NB4 (cell line): ENCODE results near the gene ZNF516.

DNA sequence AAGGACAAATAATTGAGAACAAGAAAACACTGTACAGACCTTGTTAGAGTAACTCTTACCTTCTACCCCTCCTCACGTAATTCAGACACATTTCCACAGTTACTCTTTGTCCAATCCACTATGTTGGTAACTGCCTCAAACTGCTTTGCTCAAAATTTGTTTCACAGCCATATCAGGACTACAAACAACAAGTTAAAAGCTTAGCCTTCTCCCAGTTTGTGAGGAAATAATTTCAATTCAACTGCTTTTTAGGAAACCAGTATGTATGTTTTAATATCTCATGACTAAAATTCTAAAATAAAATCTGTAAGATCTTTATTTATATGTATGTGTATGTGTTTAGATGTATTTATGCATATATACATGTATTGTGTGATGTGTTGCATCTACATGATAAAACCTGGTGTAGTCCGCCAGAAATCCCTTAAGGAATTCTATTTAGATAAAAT lies 8.9 kb upstream of the CYB5A start:
- RRBS, result no CpG with 5 or more reads among the region's 2 CpGs

GRCh38 chr18:74316822-74317281 lies 1.2 kb downstream of the C18orf63 start:
- RRBS, result no CpG with 5 or more reads among the region's 3 CpGs

- RRBS, result no CpG with 5 or more reads among the region's 6 CpGs
These were observed 14.8 kb downstream of the ZNF407 start for GRCh38 chr18:74612442-74612936.

- RRBS, result under 1% methylated on average over 50 of the region's 80 CpGs
These were observed 565 bp downstream of the TSHZ1 start for GRCh38 chr18:75211037-75211686.

- RRBS, result no CpG with 5 or more reads among the region's 15 CpGs
These were observed 20.2 kb downstream of the SMIM21 start for GRCh38 chr18:75407240-75407805.

- RRBS, result no CpG with 5 or more reads among the region's 13 CpGs
These were observed 235.3 kb downstream of the ZNF516 start for GRCh38 chr18:76259604-76260287.

DNA sequence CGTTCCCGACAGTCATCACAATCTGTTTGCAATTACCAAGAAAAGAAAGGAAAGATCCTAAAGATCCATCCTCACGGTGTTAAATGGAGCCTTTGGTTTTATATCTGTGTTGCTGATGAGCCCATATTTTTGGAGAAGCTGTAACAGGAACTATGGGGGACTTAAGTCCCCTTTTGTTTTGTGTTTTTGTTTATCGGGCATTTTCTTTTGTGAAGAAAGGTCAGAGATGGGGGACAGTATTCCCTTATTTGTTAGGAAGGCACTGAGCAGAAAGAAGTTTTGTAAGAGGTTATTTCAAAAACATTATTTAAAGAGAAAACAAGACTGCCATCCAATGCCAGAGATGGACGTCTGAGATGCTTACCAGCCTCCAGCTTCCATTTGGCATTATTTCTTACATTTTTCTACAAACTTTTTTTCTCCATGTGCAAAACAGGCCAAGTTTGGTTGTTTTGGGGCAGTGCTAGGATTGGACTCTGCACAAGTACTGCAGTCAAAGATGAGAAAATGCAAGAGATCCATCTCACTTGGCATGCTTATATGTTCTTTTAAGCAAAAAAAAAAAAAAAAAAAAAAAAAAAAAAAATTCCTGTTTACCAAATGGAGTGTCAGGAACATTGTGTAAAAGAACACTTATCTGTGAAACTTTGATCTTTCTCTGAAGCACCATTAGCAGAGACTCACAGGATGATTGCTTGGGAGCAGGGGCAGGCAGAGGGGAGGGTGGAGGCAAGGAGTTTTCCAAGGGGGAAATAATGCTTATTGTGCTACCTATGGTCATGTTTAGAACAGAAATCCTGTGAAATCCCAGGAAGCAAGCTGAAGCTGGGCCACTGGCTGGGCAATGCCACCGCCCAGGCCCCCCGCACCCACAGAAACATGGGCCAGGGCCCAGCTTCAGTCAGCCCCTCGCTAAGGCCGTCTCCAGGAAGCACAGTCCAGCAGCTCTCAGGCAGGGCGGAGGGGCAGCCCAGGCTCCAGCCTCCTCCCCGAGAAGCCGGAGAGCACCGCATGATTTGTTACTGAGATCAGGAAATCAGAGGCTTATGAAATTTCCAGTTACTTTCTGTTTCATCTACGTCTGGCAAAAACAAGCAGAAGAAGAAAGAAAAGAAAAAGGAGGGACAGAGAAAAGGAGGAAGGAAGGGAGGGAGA lies 229.6 kb downstream of the ZNF516 start:
- RRBS, result no CpG with 5 or more reads among the region's 14 CpGs

DNA sequence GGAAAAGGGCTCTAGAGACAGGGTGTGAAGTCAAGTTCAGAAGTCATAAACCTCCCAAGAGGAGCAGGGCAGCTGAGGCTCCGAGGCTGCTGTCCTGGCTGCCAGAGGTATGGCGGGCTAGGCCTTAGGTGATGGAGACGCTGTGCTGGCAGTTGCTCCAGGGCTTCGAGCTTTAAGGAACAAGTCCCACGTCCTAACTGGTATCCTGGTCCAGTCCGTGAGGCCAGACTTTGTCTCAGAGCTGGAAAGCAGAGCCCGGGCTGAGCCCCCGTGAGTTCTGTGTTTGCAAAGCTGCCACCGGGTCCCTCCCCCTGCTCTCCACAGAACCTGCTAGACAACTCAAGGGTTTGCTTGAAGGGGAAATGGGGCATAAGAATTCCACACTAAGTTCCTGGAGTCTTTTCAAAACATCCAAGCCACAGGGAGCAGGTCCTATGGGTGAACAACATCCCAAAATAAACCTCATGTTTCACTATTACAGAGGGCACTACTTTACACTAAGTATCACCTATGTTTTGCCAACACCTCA lies 73.8 kb downstream of the ZNF516 start:
- RRBS, result 100% methylated on average over 2 of the region's 9 CpGs

DNA sequence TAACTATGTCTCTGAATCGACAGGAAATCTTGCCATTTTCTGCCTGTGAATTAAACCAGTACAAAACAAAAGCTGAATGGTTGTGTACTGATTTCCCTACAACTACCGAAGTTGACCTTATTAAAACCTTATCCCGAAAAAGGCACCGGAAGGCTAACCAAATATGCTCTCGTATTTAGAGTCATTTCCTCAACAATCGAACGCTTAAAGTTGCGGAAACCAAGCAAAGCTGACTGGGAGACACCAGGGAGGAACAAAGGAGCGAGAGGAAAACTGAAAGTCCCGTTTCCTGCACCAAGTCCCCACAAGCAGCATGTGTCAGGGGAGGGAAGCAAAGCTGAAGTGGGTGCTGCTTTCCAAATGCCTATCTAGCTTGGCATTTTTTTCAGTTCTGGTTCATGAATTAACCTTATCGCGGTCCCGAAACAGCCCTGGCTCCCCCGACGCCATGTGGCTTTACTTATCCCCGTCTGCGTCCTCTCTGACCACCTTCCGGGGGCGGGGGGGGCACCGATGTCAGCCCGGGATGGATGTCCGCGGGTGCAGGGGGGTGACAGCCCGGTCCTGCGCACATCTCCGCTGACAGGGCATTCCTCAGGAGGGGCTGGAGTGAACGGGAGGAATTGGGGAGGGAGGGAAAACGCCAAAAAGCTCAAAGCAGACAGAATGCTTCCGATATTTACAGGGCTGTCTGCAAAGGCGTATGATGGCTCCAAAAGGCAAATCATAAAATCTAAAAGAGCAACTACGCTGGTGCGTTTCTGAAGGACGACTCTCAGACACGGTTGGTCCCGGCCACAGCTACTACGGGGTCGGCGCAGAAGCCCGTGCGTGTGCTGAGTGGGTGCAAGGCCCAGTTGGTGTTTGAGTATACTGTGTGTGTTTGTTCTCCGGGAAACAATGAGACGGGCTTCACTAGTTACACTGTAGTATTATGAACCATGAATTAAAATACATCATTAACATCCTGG lies 43.9 kb downstream of the ZNF516 start:
- RRBS, result 32% methylated on average over 8 of the region's 42 CpGs

GRCh38 chr18:76487414-76488751 lies 7.2 kb downstream of the ZNF516 start:
- RRBS, result no CpG with 5 or more reads among the region's 19 CpGs

GRCh38 chr18:76495115-76495421 lies at the start of gene ZNF516:
Gene ZNF516, minus strand, starts transcription at chr18:76495242.
- RRBS, result 2% methylated on average over 19 of the region's 58 CpGs

DNA sequence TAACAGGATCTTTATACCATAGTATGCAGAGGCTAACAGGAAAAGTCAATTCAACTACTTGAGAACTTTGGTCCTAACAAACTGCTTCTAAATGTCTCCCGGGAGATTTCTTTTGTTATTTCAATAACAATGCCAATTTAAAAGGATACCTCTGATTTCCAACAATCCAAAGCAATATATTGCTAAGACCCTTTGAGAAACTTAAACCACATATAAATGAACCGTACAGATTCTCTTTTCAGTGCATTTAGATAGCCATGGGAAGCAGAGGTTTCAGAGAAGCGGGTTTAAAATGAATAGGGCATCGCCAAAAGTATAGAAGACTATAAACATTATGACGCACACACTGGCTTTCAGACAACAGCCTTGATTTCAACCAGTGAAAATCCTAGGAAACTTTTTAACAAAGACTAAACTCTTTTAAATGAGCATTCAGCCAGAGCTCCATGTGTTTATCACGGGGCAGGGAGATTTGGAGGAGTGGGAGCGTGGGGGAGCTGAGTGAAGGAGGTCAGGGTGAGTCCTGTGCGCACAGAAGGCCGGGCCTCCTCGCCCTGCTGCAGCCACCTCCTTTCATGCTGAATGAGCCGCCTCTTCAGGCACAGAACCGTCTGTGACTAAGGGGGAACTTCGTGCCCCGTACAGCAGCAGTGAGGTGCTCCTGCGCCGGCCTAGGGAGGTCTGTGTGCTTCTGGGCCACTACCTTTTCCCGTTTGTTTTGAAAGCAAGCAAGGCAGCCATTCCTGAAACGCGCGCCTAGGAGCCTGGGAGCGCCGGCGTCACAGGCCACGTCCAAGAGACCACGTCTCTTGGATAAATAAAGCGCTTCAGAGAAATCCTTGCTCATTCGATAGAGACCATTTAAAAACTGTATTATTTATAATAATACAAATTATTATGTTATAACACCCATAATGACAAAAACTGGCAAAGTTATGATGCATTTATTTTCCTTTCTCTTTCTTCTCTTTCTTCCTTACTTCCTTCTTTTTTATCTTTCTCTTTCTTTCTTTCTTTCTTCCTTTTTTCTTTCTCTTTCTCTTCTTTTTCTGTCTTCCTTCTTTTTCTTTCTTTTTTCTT lies 27.0 kb upstream of the ZNF516 start:
- RRBS, result no CpG with 5 or more reads among the region's 27 CpGs

DNA sequence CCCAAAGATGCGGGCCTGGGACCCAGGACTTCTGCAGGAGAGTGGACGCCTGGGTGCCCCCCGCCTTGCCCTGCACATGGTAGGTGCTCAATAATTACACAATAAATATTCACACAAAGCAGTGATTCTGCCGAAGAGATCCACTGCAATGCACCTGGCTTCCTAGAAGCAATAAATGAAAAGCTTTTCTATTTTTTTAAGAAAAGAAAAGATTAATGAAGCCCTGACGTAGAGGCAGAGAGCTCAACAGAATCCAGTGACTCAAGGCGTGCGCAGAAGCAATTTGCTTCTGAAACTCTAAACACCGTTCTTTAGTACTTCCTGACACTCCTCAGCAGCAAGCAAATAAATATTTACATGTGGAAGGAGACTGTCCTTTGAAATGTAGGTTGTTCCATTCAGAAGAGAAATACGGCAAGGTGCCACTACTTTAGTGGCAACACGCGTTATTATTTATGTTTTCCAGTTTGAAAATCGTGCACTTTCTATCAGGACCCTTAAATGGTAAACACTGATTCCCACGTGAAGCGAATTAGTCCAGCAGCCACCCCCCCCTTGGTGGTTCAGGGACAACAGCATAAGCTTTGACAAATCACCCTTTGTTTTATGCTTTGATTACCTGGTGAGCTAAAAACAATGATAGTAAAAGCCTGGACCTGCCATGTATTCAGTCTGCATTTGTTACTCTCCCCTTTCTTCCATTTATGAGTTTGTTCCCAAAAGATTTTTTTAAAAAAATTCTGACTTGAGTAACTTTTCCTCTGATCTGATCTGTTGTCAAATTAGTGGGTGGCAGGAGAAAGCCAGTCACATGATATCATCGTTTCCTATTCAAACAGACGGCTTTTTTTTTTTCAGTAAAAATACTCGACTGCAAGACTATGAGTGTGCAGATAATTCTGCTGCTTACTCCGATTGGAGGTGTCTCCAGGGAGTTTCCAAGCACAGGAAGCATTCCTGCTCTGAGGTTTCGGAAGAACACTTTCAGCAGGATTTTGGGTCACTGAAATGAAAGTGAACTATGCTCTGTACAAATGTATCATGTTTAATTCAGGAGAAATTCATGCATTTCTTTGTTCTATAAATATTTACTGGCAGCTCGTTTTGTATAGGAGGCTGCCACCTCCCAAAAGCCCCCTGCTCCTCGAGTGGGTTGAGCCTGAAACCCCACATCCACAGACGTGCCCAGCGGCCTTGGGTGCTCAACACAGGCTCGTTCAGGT lies 126.5 kb upstream of the ZNF516 start:
- RRBS, result no CpG with 5 or more reads among the region's 24 CpGs

GRCh38 chr18:76820155-76820470 lies 2.2 kb upstream of the ZNF236 start:
- RRBS, result 99% methylated on average over 4 of the region's 5 CpGs

DNA sequence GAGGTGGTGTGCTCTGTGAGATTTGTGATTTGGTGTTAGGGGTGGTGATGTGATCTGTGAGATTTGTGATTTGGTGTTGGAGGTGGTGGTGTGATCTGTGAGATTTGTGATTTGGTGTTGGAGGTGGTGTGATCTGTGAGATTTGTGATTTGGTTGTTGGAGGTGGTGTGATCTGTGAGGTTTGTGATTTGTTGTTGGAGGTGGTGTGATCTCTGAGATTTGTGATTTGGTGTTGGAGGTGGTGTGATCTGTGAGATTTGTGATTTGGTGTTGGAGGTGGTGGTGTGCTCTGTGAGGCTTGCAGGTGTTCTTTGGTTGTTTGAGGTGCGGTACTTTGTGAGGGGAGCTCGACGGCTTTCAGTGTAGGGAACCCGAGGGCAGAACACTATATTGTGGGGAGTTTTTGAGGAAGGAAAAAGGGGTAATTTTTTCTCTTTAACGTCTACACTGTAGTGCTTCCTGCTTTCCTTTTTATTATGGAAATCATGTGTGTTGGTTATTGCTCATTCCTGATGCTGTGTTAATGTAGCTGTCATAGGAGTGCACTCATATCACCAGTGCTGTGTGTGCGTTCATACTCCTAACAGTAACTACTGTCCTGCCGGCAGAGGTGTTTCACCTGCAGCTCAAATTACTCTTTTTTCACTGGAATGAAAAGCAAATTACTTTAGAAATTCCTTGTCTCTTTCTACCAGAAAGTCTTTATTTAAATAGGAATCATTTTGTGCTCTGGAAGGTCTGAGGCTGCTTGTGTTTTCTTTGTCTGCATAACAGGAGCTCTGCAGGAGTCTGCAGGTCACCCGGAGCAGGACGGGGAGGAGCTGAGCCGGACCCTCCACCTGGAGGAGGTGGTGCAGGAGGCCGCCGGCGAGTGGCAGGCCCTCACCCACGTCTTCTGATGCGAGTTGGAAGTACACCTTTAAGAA lies 145.3 kb downstream of the ZNF236 start:
- RRBS, result no CpG with 5 or more reads among the region's 15 CpGs

- RRBS, result 97% methylated on average over 7 of the region's 17 CpGs
These were observed 153.1 kb downstream of the MBP start for GRCh38 chr18:76979464-76980000.

DNA sequence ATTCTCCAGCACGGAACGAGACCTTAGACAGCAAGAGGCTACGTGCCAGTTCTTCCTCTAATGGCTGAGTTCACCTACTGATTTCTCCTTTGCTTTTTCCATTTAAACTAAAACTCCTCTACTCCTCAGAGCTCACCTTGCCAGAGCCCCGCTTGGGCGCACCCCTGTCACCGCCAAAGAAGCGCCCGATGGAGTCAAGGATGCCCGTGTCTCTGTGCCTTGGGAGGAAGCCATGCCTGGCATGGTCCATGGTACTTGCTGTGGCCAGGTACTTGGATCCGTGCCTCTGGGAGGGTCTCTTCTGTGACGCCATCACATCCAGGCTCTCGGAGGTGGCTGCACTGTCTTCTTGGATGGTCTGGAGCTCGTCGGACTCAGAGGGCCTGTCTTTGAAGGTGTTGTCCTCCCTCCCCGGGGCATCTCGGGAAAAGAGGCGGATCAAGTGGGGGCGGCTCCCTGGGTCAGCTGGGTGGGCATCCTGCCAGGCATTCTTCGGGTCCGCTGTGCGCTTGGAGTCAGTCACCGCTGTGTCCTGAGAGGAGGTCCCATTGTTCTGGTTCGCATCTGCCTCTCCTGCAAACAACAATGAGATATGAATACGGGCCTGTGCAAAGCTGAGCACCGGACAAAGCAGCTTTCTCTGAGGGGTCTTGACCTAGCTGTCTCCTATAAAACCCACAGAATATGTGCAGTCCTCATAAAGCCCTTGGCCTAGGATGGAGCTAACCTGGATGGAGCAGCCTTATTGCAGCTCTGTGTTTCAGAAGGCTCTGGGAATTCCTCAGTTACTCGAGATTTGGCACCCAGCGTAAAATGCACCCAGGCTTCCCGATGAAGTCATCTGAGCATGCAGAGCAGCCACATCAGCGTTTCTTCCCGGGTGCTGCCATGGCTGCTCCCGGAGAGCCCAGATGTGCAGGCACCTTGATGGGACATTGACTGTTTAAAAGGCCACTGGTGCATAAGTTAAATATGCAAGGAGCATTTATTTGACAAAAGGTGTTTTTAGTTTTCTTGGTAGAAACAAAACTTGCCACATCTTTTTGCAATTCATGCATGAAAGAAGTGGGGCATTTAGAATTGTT lies 115.5 kb downstream of the MBP start:
- RRBS, result no CpG with 5 or more reads among the region's 31 CpGs

- RRBS, result 100% methylated on average over 1 of the region's 20 CpGs
These were observed 97.7 kb downstream of the MBP start for GRCh38 chr18:77034610-77035465.

GRCh38 chr18:77055306-77056262 lies 77.0 kb downstream of the MBP start:
- RRBS, result 5% methylated on average over 2 of the region's 14 CpGs

- RRBS, result no CpG with 5 or more reads among the region's 12 CpGs
These were observed 67.1 kb downstream of the MBP start for GRCh38 chr18:77065413-77066046.